Mammary epithelial cell (primary cell): ENCODE measurements around the genes TRMT1, PODNL1 and PKN1.

GRCh38 chr19:13116589-13117155 is at the start of gene TRMT1:
TRMT1 (minus strand) TSS chr19:13116740.
- CAGE, long polyA plus RNA, result no peak
- RRBS, result 0% methylated on average over 4 of the region's 29 CpGs

- CAGE, long polyA plus RNA, result no peak
- RRBS, result no CpG with 5 or more reads among the region's 18 CpGs
These were observed 13.6 kb downstream of the IER2 start for GRCh38 chr19:13163642-13164367.

GRCh38 chr19:13234534-13234889 is 84.3 kb downstream of the IER2 start:
- CAGE, long polyA plus RNA, result no peak
- RRBS, result no CpG with 5 or more reads among the region's 13 CpGs

GRCh38 chr19:13718364-13718678 is 29.4 kb upstream of the YJU2B start:
- CAGE, long polyA plus RNA, result no peak
- RRBS, result no CpG with 5 or more reads among the region's 1 CpG

- CAGE, long polyA plus RNA, result no peak
- RRBS, result no CpG with 5 or more reads among the region's 7 CpGs
These were observed 5.7 kb downstream of the ZSWIM4 start for GRCh38 chr19:13800946-13801331.

DNA sequence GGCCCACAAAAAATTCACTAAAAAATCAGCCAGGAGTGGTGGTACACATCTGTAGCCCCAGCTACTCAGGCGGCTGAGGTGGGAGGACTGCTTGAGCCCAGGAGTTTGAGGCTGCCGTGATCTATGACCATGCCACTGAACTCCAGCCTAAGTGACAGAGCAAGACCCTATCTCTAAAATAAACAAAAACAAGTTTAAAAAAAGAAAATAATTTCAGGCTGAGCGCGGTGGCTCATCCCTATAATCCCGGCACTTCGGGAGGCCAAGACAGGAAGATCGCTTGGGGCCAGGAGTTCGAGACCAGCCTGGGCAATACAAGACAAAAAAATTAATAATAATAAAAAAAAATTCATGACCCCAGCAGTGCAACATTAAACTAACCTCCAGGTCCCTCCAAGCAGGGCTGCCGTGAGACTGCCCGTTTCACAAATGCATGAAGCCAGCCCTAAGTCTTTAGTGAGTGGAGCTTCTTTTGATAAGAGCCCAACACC is 38.7 kb upstream of the NANOS3 start:
- CAGE, long polyA plus RNA, result no peak
- RRBS, result no CpG with 5 or more reads among the region's 10 CpGs

- CAGE, long polyA plus RNA, result no peak
- RRBS, result 13% methylated on average over 5 of the region's 19 CpGs
These were observed 2.9 kb upstream of the NANOS3 start for GRCh38 chr19:13874078-13874484.

DNA sequence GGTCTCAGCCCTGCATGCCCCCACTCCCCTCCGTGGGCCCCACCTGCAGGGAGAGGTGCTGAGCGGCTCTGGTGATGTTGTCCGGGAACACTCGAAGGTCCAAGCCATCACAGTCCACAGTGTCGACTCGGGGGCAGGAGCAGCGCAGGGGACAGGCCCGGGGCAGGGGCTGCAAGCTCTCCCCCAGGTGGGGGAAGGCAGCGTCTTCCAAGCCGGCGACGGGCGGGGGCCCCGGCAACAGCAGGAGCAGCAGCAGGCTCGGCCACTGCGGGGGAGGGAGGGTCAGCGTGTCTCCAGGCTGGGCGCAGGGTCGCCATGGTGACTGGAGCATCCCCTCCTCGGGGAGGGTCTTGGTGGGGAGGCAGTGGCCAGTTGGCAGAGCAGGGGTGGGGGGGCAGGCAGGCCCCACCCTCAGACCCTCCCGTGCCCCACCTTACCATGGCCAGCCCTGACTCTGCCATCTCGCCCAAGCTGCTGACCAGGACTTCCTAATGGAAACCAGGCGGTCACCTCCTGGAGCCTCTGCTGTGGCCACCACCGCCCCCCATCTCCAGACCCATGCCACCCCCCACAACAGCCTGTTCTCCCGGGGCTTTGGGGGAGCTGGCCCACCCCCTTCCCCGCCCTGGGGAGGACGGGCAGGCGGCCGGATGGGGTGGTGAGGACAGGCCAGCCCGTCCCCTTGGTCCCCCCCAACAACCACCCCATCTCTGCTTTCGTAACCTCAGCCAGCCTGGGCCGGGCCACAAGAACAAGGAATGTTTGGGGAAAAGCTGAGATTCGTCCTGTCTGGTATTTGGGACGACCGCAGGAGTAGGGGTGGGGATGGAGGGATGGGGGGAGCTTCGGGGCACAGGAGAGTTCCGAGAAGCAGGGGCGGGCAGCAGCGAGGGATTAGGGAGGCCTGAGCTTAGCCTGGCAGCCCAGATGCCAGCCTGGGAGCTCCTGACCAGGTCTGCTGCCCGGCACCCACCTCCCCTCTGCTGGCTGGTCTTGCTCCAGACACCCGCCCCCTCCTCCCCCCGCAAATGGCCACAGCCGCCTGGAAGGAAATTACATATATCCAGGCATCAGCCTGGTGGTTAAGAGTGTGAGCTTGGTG is at the start of gene PODNL1:
Gene PODNL1 (minus strand): TSS at position 676 of the 1,102 bp plus-strand sequence.
- CAGE, long polyA plus RNA, result no peak
- RRBS, result 6% methylated on average over 14 of the region's 43 CpGs

DNA sequence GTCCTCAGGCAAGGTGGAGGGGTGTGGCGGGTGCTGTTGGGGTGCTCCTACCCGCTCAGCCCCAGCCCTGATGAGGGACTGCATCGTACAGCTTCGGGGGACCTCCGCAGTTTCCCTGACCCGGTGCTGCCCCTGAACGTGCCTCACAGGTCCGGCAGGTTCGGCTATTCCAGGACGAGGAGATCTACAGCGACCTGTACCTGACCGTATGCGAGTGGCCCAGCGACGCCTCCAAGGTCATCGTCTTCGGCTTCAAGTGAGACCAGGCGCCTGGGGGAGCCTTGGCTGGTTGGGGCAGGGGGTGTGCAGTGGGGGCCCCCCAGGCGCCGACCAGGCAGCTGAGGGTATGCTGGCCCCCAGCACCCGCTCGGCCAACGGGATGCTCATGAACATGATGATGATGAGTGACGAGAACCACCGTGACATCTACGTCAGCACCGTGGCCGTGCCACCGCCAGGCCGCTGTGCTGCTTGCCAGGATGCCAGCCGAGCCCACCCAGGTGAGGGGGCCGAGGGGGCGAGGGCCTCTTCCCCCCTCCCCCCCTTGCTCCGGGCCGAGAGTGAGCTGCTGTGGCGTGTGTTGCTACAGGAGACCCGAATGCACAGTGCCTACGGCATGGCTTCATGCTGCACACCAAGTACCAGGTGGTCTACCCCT is 3.6 kb downstream of the DCAF15 start:
- CAGE, long polyA plus RNA, result no peak
- RRBS, result no CpG with 5 or more reads among the region's 38 CpGs

DNA sequence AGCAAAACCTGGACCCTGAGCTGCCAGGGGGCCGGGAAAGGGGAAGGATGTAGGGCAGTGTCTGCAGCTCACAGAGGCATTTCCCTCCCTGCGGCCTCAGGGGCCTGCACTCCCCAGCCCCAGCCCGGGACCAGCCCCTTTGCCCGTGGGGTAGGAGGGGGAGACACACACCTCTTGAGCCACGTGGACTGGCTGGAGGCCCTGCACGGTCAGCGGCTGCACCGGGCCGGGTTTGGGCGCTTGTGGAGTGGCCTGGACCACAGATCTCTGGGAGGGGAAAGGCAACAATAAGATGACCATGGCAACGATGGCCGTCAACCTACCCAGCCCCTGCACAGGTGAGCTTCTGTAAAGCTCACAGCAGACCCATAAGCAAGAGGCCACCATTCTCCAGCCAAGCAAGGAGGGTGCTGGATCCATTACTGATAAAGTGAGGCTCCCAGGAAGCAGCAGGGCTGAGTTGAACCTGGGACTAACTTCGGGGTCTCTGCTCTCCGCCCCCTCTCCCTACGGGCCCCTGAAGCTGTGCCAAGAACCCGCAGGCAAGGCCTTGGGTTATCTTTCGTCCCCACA is 26.8 kb downstream of the RFX1 start:
- CAGE, long polyA plus RNA, result no peak
- RRBS, result 37% methylated on average over 7 of the region's 17 CpGs

DNA sequence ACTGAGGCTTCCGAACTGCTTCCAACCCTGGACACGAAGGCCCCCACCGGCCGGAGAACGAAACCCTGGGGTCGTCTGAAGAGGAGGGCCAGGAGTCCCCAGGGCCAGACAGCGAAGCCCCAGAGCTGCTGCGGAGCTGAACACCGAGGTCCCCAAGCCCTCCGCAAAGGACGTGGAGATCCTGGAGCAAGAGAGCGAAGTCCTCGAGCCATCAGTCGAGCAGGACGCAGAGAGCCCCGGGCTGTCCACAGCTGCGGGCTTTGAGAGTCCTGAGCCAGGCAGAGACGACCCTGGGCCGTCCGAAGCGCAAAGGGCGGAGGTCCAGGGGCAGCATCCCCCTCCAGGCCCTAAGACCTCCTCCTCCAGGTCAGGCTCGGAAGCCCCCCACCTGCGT is 279 bp downstream of the MISP3 start:
- CAGE, long polyA plus RNA, result no peak
- RRBS, result 4% methylated on average over 3 of the region's 24 CpGs

GRCh38 chr19:14073262-14073939 is 815 bp downstream of the MISP3 start:
- CAGE, long polyA plus RNA, result no peak
- RRBS, result 1% methylated on average over 44 of the region's 107 CpGs

DNA sequence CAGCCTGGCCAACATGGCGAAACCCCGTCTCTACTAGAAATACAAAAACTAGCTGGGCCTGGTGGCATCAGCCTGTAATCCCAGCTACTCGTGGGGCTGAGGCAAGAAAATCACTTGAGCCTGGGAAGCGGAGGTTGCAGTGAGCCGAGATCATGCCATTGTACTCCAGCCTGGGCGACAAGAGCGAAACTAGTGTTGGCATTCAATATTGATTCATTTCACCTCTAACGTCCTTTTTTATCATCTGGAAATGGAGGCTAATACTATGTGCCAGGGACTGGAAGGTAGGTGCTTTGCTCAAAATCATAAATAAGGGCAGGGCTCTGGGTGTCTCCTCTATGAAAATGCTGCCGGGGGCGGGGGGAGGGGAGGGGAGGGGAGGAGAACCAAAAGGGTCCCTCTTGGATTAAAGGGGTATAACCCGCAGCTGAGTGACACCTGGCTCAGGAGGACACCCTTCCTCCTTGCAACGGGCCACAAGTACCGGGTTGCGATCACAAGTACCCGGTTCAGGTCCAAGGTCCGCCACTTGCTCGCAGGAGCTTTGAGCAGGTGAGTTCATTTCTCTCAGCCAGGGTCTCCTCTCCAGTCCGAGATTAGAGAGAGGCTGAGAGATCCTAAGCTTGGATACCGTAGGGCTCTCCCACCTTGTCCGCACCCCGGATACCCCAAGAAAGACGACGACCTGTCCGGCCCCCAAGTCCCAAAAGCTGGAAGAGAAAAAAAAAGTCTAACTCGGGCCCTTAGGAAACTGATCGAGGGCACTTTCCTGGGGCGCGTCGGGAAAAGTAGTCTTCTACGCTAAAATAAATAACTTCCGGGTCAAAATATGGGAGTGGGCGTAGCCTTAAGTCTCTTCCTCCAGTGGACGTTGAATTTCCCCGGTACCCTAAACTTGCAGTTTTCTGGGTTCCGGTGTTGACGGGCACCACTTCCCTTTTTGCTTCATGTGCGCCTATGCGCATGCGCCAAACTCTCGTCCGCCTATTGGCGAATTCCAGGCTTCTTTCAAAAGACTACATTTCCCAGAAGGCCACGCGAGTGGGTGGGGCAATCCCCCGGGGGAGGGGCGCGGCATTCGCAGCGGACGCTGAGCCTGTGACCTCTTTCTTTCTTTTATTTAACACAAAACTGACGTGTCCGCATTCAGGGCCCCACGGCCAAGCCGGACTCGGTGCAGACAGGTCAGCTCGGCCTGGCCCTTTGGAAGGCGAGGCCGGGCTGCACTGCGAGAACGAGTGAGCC is 4.6 kb downstream of the C19orf67 start:
- CAGE, long polyA plus RNA, result no peak
- RRBS, result under 1% methylated on average over 11 of the region's 60 CpGs

GRCh38 chr19:14127003-14127564 is 9.3 kb downstream of the ASF1B start:
- CAGE, long polyA plus RNA, result no peak
- RRBS, result 96% methylated on average over 4 of the region's 10 CpGs

DNA sequence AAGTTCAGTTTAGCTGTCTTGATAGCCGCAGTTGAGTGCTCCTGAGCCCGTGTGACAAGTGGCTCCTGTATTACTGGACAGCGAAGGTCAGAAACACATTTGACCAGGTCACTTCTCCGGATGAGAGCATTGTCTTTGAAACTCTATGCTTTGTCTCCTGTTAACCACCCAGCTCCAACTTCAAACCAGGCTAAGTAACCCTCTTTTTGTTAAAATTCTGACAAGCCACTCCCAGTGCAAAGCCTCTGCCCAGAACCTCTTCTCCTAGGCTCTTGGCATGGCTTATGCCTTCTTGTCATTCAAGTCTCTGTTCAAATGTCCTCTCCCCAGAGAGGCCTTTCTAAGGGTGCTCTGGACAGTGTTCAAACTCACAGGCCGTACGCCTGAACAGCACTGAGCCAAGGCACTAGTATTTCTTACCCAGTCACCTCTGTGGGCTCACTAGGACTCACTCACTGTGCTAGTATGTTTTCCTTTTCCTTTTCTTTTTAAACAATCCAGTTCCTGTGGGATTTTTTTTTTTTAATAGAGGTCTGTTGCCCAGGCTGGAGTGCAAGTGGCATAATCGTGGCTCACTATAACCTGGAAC is 2.1 kb upstream of the ASF1B start:
- CAGE, long polyA plus RNA, result no peak
- RRBS, result no CpG with 5 or more reads among the region's 7 CpGs

DNA sequence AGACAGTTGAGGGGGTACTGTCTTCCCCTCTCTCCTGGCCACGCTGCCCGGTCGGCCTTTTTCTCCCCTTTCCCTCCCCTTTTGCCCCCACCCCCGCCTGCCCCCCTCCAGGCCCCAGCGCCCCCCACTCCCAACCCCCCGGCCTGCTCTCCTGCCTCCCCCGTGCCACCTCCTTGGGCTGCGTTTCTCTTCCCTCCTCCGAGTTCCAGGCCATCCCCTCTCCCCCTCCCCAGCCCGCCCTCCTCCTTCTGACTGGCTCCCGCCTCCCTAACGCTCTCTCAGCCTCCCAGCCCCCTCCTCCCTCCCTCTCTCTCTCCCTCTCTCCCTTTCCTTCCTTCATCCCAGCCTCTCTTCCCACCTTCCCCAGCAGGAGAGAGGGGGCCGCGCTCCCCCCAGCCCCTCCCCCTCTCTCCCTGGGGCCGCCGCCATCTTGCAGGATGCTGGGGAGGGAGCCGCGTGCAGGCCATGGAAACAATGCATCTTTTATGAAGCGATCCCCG is 42.5 kb upstream of the ADGRL1 start:
- CAGE, long polyA plus RNA, result no peak
- RRBS, result no CpG with 5 or more reads among the region's 20 CpGs

- CAGE, long polyA plus RNA, result no peak
- RRBS, result no CpG with 5 or more reads among the region's 15 CpGs
These were observed 15.0 kb downstream of the ADGRE5 start for GRCh38 chr19:14396252-14396657.

DNA sequence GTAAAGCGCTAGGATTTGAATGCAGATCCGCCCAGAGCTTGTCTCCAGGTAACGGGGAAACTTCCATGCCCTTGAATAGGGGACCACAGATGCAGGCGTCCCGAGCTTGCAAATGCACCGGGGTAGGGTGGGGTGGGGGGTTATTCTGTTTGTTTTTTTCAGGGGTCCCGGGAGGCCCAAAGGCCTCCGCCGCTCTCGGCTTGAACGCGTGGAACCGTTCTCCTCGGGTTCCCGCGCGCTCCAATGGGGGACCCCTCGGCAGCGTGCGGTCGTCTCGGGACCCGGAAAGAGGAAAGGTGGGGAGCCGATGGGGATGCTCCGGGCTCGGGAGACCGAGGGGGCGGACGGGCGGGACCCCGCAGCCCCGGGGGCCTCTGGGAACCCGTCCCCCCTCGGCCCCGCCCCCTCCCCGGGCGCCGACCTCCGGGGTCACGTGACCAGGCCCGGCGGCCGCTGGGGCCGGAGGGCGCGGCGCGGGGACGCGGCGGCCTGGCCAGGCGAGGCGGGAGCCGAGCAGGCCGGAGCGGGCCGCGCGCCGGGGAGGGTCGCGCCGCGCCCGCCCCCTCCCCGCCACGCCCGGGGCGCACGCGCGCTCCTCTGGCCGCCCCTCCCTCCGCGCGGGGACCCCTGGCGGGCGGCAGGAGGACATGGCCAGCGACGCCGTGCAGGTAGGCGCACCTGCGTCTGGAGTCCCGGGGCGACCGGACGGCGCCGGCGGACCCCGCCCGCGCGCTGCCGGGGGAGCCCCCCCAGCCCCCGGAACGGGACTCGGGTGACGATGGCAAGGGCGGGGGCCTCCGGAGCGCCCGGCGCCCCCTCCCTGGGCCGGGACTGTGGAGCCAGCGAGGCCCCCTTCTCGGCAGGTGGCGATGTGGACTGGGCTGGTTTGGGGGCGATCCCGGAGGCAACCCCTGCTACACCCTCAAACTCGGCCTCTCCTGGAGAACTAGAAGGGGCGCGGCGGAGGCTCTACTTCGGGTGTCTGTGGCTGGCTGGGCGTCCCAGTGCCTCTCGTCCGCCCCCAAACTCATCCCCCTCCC is at the start of gene PKN1:
Gene PKN1 (plus strand): TSS at position 432 of the 1,040 bp plus-strand sequence.
- CAGE, long polyA plus RNA, result no peak
- RRBS, result 3% methylated on average over 45 of the region's 118 CpGs

GRCh38 chr19:14494556-14495693 is 1.0 kb downstream of the GIPC1 start:
- CAGE, long polyA plus RNA, result no peak
- RRBS, result no CpG with 5 or more reads among the region's 21 CpGs

GRCh38 chr19:14507742-14508415 is 10.3 kb downstream of the DNAJB1 start:
- CAGE, long polyA plus RNA, result no peak
- RRBS, result no CpG with 5 or more reads among the region's 12 CpGs